Foreskin fibroblast (primary cell): Measurements from ENCODE around the genes TUBA1A, RACGAP1 and ASIC1.

- RRBS = no CpG with 5 or more reads among the region's 20 CpGs
These were observed 472 bp upstream of the KMT2D start for GRCh38 chr12:49060982-49061550.

DNA sequence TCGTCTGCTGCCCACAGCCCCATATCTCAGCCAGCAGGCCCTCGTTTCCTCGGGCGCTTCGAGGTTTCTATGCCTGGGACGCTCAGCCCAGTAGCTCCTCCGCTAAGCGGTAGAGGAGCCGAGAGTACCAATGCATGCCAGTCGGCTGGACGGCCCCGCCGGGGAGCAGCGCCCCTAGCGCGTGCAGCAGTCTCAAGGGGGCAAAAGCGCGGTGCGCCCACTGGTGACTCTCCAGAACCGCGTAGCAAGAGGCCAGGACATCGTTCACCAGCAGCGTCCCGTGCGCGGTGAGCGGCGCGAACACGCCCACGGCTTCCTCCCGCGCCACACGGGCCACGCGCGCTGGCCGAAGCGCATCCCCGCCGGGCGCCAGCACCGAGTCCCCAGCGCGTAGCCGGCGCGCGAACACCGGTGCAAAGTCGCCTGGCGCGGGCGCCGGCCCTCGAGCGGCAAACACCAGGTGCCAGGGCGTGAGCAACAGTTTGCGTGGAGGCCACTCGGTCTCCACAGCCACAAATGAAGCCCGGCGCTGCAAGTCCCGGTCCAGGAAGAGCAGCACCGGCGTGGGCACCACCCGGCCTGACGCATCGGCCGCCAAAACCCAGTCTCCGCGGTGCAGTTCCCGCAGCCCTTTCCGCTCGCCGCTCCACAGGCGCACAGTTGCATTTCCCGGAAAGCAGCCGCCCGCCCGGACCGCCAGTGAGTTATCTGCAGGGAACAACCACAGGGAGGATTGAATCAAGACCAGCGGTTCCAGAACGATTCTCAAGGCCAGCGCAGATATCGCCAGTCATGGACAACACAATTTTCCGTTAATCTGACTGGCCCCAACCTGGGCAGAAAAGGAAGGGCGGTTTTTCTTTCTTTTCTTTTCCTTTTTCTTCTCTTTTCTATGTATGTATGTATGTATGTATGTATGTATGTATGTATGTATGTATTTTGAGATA lies 4.6 kb downstream of the DHH start:
- RRBS = 2% methylated on average over 15 of the region's 87 CpGs

GRCh38 chr12:49108806-49109694 lies 1.6 kb downstream of the LMBR1L start:
- RRBS = no CpG with 5 or more reads among the region's 6 CpGs

- RRBS = 3% methylated on average over 12 of the region's 28 CpGs
These were observed 1.1 kb downstream of the TUBA1B start for GRCh38 chr12:49130027-49130560.

GRCh38 chr12:49132796-49133532 lies 1.8 kb upstream of the TUBA1B start:
- RRBS = no CpG with 5 or more reads among the region's 8 CpGs

GRCh38 chr12:49188843-49189434 lies at the start of gene TUBA1A:
TUBA1A (minus strand) TSS chr12:49189080.
- RRBS = no CpG with 5 or more reads among the region's 28 CpGs

DNA sequence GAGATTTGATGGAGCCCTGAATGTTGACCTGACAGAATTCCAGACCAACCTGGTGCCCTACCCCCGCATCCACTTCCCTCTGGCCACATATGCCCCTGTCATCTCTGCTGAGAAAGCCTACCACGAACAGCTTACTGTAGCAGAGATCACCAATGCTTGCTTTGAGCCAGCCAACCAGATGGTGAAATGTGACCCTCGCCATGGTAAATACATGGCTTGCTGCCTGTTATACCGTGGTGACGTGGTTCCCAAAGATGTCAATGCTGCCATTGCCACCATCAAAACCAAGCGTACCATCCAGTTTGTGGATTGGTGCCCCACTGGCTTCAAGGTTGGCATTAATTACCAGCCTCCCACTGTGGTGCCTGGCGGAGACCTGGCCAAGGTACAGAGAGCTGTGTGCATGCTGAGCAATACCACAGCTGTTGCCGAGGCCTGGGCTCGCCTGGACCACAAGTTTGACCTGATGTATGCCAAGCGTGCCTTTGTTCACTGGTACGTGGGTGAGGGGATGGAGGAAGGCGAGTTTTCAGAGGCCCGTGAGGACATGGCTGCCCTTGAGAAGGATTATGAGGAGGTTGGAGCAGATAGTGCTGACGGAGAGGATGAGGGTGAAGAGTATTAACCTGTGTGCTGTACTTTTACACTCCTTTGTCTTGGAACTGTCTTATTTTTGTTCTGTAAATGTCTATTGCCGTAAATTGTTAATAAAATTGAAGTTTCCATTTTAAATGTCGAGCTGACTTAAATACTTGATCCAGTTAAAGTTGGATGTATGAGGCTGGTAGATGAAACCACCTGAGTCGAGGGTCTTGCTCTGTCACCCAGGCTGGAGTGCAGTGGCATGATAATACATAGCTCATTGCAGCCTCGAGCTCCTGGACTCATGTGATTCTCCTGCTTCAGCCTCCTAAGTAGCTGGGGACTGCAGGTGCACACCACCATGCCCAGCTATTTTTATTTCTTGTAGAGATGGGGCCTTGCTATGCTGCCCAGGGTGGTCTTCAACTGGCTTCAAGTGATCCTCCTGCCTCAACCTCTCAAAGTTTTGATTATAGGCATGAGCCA lies 8.1 kb downstream of the TUBA1C start:
- RRBS = no CpG with 5 or more reads among the region's 18 CpGs

- RRBS = 2% methylated on average over 17 of the region's 72 CpGs
These were observed 1.2 kb upstream of the KCNH3 start for GRCh38 chr12:49537208-49538447.

DNA sequence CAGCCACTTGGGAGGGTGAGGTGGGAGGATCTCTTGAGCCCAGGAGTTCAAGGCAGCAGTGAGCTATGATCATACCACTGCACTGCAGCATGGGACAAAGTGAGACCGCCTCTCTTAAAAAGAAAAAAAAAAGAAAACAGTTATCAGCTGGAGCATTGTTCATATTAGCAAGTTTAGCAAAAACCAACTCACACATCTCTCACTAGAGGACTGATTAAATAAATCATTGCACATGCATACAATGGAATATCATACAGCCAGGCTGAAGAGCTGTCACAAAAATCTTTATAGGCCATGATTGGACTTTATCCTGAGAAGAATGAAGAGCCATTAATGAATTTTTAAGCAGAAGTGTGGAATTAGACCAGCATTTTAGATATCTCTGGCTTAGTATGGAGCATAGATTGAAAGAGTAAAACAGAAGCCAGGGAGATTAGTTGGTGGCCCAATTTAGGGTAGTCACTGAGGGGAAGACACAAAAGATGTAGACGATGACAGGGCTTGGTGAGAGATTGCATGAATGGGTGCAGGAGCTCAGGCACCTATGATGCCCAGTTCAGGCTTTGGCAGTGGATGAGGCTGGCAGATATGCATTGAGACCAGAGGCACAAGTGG lies 8.6 kb upstream of the MCRS1 start:
- RRBS = no CpG with 5 or more reads among the region's 2 CpGs

DNA sequence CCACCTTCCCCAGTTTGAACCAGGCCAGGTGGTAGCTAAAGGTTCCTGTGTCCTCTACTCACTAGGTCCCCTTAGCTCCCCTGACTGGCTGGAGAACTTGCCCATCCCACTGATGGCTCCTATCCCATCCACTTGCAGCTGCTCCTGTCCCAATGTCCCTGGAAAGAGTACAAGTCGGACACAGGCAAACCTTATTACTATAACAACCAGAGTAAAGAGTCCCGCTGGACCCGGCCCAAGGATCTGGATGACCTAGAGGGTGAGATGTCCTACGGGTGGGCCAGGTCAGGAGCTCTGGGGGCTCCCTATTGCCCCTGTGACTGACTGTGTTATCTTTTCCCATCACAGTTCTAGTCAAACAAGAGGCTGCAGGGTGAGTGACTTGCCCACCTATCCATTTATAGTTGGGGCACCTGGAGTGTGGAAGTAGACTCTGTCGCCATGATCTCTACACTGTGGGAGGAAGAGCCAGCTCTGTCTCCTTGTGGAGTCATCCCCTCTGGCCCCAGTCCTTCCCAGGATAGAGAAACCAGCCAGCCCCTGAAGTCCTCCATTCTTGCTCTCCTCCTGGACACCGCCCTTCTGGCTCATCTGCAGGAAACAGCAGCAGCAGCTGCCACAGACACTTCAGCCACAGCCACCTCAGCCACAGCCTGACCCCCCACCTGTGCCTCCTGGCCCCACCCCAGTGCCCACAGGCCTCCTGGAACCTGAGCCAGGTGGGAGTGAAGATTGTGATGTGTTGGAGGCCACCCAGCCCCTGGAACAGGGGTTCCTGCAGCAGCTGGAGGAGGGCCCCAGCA lies 10.1 kb downstream of the PRPF40B start:
- RRBS = no CpG with 5 or more reads among the region's 6 CpGs

- RRBS = no CpG with 5 or more reads among the region's 5 CpGs
These were observed 37.3 kb downstream of the FMNL3 start for GRCh38 chr12:49669858-49670299.

DNA sequence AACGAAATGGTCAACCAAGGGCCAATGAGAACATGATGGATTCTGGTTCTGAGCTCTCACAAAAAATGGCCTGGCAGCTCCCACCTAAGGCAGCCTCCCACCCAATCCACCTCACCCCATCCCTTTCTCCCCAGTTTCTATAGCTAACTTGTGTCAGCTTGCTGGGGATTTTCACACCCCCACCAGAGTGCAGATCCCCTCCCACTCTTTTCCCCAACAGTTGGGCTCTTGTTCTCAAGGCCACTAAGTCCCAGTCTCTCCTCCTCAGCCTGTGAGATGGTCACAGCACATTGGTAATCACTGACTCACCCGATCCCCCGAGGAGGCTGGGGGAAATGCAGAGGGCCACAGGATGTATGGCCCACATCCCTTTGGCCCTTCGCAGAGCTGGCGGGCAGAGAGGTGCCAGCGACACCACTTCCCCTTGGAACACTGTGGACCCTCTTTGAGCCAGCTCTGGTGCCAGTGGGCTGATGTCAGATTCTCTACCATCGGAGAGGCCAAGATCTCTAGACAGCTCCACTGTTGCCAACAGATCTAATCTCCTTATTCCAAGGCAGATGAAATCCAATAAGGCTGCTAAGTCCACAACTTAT lies 1.7 kb downstream of the FMNL3 start:
- RRBS = no CpG with 5 or more reads among the region's 7 CpGs

- RRBS = no CpG with 5 or more reads among the region's 22 CpGs
These were observed 355 bp upstream of the TMBIM6 start for GRCh38 chr12:49740949-49741454.

DNA sequence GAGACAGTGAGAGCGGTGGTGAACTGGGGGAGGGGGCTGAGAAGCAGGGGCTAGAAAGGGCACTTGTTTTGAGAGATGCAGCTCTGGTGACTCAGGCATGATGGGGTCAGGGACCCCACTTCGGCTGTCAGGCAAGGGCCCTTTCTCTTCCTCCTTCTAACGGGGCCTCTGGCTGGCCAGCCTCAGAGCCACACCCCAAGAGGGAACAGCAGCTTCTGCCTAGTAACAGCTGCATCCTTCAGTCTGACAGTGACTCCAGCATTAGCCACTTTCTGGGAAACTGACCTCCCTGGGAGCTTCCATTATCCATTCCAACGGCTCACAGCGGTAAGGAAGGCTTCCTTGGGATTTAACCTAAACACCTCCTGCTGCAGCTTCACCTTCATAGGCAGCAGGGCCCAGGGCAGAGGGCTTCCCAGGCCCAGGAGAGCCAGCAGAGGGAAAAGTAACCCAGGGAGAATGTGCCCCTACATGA lies 2.8 kb downstream of the NCKAP5L start:
- RRBS = no CpG with 5 or more reads among the region's 5 CpGs

GRCh38 chr12:49838371-49838953 lies 4.4 kb downstream of the BCDIN3D start:
- RRBS = no CpG with 5 or more reads among the region's 10 CpGs

- RRBS = no CpG with 5 or more reads among the region's 11 CpGs
These were observed 983 bp downstream of the FAIM2 start for GRCh38 chr12:49902575-49903259.

GRCh38 chr12:50016926-50017504 lies 8.3 kb downstream of the RACGAP1 start:
- RRBS = no CpG with 5 or more reads among the region's 5 CpGs

- RRBS = no CpG with 5 or more reads among the region's 52 CpGs
These were observed at the start of gene RACGAP1 for GRCh38 chr12:50024702-50025573. RACGAP1 (minus strand) TSS chr12:50025494.

DNA sequence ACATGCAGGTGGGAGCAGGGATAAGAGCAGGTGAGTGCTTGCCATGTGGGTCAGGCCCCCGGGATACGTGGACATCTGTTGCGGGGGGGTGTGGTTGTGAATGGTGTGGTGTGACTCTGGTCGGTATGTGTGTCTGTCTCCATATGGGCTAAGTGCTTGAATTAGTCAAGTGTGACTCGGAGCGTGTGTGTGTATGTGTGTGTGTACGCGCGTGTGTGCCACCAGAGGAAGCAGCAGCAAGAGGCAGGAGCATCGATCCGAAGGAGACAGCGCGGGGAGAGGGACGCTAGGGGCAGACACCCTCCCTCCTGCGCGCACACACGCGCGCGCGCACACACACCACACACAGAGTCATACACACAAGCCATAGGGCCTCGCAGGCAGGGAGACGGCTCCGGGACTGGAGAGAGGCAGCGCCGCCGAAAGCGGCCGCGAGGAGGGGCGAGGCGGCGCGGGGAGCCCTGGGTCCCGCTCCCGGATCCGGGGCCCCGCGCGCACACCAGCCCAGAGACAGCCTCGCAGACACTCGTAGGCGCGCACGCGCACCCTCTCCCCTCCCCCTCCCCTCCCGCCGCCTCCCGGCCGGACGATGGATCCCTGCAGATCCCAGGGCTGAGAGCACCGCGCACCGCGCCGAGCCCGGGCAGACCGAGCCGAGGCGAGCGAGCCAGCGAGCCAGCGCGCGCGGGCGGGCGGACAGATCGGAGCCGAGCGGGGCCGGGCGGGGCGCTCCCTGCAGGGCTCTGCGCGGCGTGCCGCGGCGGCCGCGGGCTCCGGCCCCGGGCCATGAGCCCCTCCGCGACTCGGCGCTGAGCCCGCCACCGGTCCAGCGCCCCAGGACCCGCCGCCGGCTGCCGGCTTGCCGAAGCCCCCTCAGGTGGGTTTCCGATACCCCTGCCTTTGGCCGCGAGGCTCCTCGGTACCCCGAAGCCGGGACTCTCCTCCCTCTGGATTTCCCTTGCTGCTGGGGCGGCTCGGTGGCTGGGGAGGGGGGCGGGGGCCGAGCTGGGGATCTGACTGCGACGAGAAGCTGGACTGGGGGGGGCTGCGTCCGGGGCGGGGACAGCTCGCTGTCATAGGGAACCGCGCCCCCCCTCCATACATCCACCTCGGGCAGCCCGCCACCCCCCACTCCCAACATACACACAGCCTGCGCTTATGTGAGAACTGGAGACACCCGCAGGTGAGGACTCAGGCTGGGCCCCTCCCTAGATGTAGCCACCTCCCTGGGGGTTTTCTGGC lies at the start of gene ASIC1:
Gene ASIC1 (plus strand): TSS at position 557 of the 1,242 bp plus-strand sequence.
- RRBS = 1% methylated on average over 68 of the region's 118 CpGs

DNA sequence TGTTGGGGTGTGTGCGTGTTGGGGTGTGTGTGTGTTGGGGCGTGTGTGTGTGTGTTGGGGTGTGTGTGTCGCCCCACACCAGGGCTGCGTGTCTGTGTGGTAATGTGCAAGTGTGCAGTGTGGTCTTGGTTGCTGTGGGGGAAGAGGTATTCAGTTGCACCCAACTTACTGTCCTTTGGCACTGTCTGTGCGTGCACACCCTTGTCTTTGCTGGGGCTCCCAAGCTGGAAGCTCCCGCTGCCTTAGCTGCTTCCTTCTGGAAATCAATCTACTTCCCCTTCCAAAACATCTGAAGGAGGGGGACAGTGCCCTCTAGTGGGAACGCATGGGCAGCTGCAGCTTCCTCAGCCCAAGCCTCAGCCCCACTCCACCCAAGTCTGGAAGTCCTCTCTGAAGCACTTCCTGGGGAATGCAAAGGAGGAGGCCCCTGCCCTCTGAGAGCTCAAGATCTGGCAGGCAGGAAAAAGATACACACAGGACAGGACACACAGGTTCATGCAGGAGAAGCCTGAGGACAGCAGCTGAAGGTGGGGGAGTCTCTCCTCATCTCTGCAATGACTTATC lies 13.1 kb downstream of the ASIC1 start:
- RRBS = no CpG with 5 or more reads among the region's 7 CpGs